Iris pigment epithelial cell (primary cell): ENCODE measurements around the genes IGFL2, CCDC8 and TMEM160.

- RRBS = no CpG with 5 or more reads among the region's 4 CpGs
These were observed at the start of gene IGFL2 for GRCh38 chr19:46147873-46148306. Gene IGFL2 (plus strand): TSS chr19:46148238.

DNA sequence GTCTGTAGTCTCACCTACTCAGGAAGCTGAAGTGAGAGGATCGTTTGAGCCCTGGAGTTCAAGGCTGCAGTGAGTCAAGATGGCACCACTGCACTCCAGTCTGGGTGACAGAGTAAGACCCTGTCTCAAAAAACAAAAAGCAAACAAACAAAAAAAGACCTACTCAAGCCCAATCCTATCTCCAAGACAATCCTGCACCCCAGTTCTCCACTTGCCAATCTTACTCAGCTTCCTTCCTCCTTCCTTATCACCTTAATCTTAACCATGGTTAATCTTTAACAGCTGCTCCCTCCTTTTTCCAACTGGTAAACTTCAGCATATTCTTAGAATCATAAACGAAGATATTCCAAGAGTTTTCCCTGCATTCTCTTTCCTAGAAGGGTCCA, 11.8 kb downstream of the IGFL2 start:
- RRBS = no CpG with 5 or more reads among the region's 2 CpGs

DNA sequence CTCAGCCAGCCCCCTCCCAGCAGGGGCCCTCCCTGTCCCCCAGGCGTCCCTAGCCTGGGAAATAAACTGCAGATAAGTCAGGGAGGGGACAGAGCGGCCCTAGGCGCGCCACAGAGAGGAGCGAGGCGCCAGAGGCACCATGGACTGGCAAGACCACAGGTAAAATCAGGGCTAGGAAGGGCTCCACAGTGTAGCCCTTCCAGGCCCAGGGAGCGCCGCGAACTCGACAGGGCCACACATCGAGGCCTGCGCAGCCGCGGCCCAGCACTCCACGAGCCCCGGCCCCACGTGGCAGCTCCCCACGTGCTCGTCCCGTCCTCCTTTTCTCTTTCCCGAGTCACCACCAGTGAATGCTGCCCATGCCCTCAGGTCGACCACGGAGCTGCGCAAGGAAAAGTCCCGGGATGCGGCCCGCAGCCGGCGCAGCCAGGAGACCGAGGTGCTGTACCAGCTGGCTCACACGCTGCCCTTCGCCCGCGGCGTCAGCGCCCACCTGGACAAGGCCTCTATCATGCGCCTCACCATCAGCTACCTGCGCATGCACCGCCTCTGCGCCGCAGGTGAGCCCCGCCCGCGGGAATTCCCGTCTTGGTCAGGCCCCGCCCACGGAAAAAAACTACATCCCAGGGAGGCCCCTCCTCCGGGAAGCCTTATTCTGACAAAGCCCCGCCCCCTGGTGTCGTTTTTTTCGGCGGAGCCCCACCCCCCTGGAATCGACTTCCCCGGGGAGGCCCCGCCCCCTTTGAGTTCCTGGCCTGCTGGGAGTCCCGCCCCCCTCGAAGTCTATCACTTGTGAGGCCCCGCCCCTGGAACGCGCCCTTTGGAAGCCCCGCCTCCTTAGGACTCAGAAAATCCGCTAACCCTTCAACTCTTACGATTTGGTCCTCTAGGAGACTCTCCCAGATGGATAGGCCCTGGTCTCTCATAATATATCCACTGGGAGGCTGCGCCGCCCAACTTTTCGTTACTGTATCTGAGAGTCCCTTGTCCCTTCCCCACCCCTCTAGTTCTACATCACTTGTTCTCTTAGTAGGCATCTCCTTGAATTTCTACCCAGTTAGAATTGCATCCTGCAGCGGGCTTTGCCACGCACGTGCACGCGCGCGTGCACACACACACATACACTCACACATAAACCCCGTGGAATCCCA, 7.1 kb downstream of the HIF3A start:
- RRBS = 11% methylated on average over 6 of the region's 74 CpGs

DNA sequence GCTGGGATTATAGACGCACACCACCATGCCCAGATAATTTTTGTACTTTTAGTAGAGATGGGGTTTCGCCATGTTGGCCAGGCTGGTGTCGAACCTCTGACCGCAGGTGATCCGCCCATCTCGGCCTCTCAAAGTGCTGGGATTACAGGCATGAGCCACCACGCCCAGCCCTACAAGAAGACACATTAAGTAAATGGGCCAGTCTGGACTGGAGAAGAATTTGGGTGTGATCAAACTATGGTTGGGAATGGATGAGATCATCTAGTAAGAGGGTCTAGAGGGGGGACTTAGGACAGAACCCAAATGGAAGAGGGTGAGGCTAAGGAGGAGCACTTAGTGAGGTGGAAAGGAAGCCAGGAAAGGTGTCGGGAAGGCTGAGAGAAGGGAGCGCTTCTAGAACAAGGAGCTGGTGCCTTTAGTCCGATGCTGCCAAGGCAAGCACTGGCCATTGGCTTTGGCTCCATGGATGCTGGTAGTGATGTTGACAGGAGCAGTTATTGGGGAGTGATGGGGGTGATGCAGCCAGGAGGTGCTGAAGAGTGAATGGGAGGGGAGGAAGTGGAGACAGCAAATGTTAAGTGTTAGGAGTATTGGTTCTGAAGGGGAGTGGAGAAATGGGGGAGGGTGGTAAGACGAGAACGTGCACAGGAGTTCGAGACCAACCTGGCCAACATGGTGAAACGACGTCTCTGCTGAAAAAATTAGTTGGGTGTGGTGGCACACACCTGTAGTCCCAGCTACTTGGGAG, 1.7 kb downstream of the PPP5C start:
- RRBS = no CpG with 5 or more reads among the region's 15 CpGs

DNA sequence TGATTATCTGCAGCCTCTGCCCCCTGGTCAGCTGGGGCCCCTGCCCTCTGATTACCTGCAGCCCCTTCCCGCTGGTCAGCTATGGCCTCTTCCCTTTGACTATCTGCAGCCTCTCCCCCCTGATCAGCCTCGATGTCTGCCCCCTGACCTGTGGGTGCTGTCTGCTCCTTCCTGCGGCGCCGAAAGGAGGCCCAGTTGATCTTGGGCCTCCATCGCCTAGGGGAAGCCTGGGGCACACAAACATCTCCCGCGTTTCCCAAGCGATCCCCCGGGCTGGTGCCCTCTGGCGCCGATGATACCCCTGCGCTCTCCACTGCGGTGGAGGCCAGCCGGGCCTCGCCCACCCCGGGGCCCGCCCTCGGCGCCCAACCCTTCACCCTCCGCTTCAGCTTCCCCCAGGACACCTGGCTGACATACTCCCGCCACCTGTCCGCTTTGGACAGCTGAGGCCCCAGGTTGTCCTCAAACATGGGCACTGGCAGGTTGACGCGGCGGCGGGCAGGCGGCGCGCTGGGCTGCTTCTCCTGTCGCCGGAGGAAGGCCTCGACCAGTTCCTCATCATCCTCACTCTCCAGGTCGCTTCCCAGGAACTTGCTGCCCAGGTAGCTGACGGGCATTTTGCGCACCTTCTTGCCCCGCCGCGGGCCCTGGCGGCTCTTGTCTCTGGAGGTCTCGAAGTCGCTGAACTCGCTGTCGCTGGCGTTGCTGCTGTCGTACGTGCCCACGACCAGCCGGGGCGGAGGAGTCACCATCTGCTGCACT, 1.4 kb downstream of the CCDC8 start:
- RRBS = 5% methylated on average over 6 of the region's 50 CpGs

- RRBS = 3% methylated on average over 6 of the region's 50 CpGs
These were observed at the start of gene CCDC8 for GRCh38 chr19:46412976-46413912. Gene CCDC8 (minus strand): TSS chr19:46413564.

- RRBS = no CpG with 5 or more reads among the region's 8 CpGs
These were observed 2.3 kb downstream of the CALM3 start for GRCh38 chr19:46603262-46603928.

DNA sequence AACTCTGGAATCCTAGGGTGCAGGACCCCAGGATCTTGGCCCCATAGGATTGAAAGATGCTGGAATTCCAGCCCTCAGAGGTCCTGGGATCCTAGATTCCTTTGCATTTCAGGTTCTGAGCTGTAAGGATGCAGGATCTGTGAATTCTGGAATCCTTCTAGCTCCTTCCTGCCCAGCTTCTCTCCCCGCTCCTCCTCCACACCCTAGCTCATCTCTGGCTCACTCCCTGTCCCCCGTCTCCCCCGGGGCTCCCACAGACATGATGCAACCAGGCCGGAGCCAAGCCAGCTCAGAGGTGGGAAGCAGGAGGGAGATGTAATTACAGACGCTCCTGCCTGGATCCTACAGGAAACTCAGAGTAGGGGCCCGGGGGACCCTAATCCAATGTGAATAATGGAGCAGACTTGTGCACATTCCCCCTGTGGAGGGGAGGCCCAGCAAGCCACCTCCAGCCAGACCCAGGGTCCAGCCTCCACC, 4.5 kb downstream of the GNG8 start:
- RRBS = 2% methylated on average over 2 of the region's 6 CpGs

DNA sequence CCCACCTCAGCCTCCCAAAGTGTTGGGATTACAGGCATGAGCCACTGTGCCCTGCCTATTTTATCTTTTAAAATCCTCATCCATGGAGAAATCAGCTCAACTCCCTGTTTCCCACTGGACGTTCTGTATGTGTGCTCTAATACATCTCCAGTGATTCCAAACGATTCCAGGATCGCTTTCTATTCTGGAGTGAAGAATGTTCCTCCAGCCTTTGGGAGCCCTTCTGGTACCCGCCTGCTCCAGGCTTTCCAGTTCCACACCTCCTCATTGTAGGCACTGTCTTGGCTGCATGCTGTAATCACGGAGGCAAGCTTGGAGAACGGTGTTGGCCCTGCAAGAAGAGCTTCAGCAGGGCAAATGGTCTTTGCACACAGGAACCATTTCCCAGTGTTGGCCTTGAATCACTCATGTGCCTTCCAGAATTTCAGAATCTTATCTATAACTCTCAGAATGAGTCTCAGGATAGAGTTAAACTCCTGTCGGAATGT, 10.8 kb downstream of the PRKD2 start:
- RRBS = no CpG with 5 or more reads among the region's 7 CpGs

- RRBS = no CpG with 5 or more reads among the region's 23 CpGs
These were observed 6.5 kb upstream of the FKRP start for GRCh38 chr19:46739063-46739964.

- RRBS = no CpG with 5 or more reads among the region's 11 CpGs
These were observed 25.9 kb downstream of the AP2S1 start for GRCh38 chr19:46824715-46825163.

GRCh38 chr19:46859971-46860241, 891 bp upstream of the ARHGAP35 start:
- RRBS = no CpG with 5 or more reads among the region's 17 CpGs

- RRBS = no CpG with 5 or more reads among the region's 12 CpGs
These were observed 2.0 kb downstream of the ARHGAP35 start for GRCh38 chr19:46862556-46863416.

GRCh38 chr19:46943386-46943686, 76.3 kb upstream of the NPAS1 start:
- RRBS = no CpG with 5 or more reads among the region's 3 CpGs

DNA sequence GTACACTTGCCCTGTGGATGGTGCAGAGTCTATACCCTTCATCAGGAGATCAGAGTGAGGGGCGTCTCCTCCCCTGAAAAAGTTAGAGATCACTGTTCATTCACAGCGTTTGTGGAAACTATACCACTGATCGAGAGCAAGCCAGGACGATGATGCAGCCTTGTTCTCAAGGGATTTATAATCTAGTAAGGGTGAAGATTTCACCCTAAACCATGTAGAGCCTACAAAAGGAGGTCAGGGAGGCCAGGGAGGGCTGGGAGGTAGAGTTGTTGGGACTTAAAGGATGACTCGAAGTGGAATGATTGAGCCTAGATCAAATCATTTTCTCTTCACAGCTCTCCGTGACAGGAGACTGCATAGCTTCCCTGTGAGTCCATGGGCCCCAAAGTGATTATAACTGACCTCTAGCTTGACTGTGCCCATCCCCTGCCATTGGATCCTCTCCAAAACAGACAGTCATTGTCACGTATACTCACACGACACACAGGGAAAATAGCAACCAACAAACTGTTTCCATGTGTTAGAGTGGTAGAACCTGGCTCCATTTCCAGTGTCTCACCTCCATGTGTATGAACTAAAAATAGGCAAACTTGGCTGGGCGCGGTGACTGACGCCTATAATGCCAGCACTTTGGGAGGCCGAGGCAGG, 49.0 kb upstream of the NPAS1 start:
- RRBS = no CpG with 5 or more reads among the region's 12 CpGs

DNA sequence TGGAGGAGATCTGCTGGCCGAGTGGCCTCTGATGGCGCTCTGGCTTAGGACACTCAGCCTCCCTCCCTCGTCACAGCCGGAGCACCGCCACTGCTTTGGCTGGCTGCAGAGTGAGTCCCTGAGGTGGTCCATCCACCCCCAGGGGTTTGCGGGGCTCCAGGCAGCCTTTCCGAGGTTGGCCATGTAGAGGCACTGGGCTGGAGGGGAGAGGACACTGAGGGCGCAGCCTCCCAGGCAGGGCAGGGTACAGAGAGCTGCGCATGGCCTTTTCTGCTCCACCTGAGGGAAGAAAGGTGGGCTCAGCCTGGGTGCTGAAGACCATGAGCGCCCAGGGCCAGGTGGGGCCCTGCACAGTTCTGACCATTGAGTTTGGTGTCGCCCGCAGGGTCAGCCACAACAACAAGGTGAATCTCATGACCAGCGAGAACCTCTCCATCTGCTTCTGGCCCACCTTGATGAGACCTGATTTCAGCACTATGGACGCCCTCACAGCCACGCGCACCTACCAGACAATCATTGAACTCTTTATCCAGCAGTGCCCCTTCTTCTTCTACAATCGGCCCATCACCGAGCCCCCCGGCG, 19.6 kb upstream of the NPAS1 start:
- RRBS = no CpG with 5 or more reads among the region's 20 CpGs

DNA sequence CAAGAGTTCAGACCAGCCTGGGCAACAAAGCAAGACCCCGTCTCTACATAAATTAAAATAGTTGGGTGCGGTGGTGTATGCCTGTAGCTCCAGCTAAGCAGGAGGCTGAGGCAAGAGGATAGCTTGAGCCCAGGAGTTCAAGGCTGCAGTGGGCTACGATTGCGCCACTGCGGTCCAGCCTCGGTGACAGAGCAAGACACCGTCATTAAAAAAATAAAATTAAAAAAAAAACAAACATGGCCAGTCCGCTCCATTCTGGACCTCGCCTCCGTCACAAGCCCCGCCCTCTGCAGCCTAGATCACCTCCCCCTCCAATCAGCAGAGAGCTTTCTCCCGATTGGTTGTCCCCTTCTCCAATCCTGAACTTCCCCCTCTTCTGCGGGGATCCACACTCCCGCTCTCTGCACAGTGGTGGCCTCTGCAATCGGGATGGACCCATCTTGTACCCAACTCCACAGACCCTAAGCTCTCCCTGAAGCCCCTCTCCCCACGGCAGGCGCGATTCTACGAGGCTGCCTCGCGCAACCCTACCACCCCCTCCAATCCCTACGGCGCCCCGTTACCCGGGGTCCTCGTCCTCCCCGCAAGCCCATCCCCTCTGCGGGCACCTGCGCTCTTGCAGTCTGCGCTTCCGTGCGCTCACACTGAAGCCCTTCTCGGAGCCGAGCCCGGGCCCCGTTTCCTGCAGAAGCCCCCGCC, 635 bp downstream of the TMEM160 start:
- RRBS = 2% methylated on average over 6 of the region's 37 CpGs

- RRBS = 1% methylated on average over 15 of the region's 63 CpGs
These were observed at the start of gene TMEM160 for GRCh38 chr19:47048339-47049099. Gene TMEM160 (minus strand): TSS chr19:47048624.

DNA sequence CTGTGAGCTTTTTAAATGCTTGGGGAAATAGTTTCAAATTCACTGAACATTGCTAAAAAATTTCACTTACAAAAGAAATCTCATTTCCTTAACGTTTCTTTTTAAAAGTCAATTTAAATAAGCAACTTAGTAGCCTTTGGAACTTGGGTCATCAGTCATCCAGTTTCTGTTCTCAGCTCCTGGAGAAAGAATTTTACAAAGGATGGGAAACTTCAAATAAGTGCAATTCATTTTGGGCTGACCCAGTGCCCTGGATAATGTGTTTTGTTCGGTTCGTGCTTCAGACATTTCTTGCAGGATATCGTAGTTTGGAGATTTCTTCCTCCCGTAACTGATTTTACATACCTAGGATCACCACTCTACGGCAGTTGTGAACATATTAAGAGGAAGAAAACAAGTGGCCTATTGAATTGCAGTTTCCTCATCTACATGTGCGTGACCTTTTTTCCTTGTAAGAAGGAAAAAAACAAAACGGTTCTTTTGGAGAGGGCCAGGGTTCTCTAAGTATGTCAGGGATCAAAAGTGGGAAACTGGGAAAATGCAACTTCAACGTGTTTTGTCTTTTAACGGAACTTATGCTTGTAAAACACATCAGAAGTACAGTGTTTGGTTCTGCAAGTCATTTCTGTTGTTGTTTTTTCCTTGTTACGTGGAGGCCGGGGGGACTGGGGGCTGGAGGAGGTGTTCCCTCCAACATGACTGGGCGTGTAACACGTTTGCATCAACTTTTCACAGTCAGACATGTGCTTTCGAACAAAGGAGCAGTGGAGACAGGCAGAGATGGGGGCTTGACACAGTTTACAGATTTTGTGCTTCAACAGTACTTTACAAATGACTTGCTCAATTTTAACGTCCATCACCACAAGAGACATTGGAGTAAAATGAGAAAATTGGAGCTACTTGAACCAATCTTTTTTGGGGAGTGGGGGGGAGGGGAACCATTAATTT, 4.0 kb downstream of the ZC3H4 start:
- RRBS = no CpG with 5 or more reads among the region's 16 CpGs

GRCh38 chr19:47150148-47150888, 19.7 kb downstream of the SAE1 start:
- RRBS = no CpG with 5 or more reads among the region's 8 CpGs